Liver (tissue), 9 donors: Measurements from ENCODE around the gene GOLT1A.

DNA sequence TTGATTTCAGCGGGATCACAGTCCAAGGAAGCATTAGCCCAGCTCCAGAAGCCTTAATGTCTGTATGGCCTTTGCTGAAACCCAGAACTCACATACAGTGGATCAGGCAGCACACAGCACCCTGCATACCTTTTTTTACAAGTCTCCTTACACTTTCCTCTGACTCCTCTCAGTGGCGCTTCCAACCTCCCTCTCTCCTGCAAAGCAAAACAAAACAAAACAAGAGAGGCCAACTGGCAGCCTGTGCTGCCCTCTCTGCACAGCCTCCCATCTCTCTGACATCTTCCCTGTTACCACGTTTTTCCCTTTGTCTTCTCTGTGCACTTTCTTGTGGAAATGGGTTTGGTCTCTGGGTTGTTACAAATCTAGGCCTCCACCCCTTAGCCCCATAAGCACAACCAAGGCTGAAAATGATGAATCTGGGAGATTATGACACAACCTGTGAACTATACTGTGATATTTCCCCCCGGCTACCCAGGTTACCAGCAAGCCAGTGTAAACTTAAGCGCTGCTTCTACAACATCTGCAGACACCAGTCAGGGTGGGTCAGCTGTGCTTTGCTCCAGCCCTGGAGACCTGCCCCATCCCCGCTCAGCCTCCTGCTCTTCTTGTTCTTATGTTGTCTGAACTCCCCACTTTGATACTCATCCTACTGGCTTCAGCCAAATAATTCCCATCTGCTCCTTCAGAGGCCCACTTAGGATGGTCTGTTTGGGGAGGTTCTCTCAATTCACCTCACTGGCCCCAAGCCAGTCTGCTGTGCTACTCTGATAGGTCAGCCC, 54.9 kb upstream of the FMOD start:
- PRO-cap, 5 experiments, result no peak in any of the 5 experiments
- RAMPAGE, long total RNA, 2 experiments, result no peak in any of the 2 experiments
- RRBS, result no CpG with 5 or more reads among the region's 6 CpGs

DNA sequence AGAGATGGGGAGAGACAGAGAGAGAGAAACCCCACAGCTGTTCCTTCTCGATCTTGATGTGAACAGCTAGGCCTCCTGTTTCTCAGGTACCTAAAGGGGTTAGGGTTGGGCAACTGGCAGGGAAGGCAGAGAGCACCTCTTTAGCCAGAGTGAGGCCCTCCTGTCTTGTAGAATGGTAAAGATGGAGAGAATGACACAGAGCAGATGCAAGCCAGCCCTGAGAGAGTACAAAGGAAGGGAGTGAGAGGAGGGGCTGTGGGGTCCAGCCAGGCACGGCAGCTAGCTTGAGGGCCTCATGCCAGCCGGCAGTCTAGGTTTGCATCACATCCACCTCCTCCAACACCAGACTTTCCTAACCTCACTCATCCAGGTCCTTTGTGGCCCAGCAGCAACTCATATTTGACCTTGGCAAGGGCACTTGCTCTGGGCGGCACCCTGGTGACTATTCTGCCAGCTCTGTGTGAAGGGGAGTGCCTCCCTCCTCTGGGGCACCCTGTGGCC, 13.2 kb downstream of the OPTC start:
- PRO-cap, 5 experiments, result no peak in any of the 5 experiments
- RAMPAGE, long total RNA, 2 experiments, result no peak in any of the 2 experiments
- RRBS, result no CpG with 5 or more reads among the region's 4 CpGs

DNA sequence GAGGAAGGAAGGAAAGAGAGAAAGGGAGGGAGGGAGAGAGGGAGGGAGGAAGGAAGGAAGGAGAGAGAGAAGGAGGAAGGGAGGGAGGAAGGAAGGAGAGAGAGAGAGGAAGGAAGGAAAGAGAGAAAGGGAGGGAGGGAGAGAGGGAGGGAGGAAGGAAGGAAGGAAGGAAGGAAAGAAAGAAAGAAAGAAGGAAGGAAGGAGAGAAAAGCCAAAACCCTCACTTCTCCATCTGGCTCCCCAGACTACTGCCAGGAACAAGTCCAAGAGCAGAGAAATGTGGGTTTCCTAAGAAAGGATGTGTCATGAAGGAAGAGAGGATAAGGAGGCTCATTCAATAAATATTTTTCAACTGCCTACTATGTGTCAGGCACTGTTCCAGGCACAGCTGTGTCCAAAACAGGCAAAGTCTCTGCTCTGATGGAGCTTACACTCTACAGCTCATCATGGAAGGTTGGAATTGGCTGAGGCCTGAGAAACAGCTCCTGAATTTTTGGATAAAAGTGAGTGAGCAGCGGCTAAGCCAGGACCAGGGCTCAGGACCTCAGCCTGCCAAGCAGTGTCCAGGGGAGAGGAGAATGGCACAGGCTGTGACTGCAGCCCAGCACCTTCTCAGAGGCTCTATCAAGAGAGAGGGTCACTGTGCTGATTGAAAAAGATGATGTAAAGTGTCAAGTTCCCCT, 42.6 kb upstream of the ATP2B4 start:
- PRO-cap, 5 experiments, result no peak in any of the 5 experiments
- RAMPAGE, long total RNA, 2 experiments, result no peak in any of the 2 experiments
- RRBS, result no CpG with 5 or more reads among the region's 1 CpG

- PRO-cap, 5 experiments, result no peak in any of the 5 experiments
- RAMPAGE, long total RNA, 2 experiments, result no peak in any of the 2 experiments
- RRBS, result no CpG with 5 or more reads among the region's 4 CpGs
These were observed 25.6 kb upstream of the ATP2B4 start for GRCh38 chr1:203601089-203601432.

DNA sequence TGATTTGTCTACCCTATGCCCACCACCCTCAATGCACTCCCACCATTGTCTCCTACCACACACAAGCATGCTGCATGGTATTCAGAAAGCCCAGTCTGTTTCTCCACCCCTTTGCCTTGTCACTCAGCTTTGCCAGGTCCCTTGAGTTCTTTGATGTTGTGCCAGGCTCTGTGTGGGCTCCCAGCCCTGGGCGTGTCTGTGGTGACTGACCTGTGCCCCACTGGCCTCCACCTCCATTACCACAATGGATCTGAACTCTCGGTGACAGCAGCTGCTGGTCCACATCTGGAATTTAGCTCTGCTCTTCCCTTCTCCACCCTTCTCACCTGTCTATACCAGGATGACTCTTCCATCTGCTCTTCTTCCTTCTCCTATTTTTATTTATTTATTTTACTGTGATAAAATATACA, 35.0 kb downstream of the ATP2B4 start:
- PRO-cap, 5 experiments, result no peak in any of the 5 experiments
- RAMPAGE, long total RNA, 2 experiments, result no peak in any of the 2 experiments
- RRBS, result no CpG with 5 or more reads among the region's 2 CpGs

- PRO-cap, 5 experiments, result no peak in any of the 5 experiments
- RAMPAGE, long total RNA, 2 experiments, result no peak in any of the 2 experiments
- RRBS, result no CpG with 5 or more reads among the region's 11 CpGs
These were observed 21.3 kb upstream of the LAX1 start for GRCh38 chr1:203743231-203744529.

GRCh38 chr1:203795785-203796696, 618 bp downstream of the ZBED6 start:
- PRO-cap, 5 experiments, result peak in 5 of 5 experiments; most common plus-strand start chr1:203796097 (in 3); most common minus-strand start chr1:203796042 (in 3)
- RAMPAGE, long total RNA, 2 experiments, result no peak in any of the 2 experiments
- RRBS, result under 1% methylated on average over 13 of the region's 46 CpGs

DNA sequence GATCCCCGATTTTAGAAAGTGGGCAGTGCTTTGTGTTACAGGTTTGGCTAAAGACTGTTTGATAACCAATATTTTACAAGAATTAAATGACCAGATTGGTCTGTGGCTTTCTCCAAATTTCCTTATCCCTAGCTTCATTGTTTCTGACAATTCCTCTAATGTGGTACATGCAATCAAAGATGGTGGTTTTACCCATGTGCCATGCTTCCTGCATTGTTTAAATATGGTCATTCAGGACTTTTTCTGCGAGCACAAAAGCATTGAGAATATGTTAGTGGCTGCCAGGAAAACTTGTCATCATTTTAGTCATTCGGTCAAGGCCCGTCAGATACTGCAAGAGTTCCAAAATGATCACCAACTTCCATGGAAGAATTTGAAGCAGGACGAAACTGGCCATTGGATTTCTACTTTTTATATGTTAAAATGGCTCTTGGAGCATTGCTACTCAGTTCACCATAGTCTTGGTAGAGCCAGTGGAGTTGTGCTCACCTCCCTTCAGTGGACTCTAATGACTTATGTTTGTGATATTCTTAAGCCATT, 3.7 kb downstream of the ZBED6 start:
- PRO-cap, 5 experiments, result no peak in any of the 5 experiments
- RAMPAGE, long total RNA, 2 experiments, result no peak in any of the 2 experiments
- RRBS, result no CpG with 5 or more reads among the region's 5 CpGs

- PRO-cap, 5 experiments, result no peak in any of the 5 experiments
- RAMPAGE, long total RNA, 2 experiments, result no peak in any of the 2 experiments
- RRBS, result no CpG with 5 or more reads among the region's 8 CpGs
These were observed 15.0 kb downstream of the SOX13 start for GRCh38 chr1:204087797-204088530.

GRCh38 chr1:204094861-204095190, 21.9 kb downstream of the SOX13 start:
- PRO-cap, 5 experiments, result no peak in any of the 5 experiments
- RAMPAGE, long total RNA, 2 experiments, result no peak in any of the 2 experiments
- RRBS, result no CpG with 5 or more reads among the region's 7 CpGs

- PRO-cap, 5 experiments, result peak in 2 of 5 experiments; most common plus-strand start chr1:204143857 (in 1); most common minus-strand start chr1:204143761 (in 2)
- RAMPAGE, long total RNA, 2 experiments, result no peak in any of the 2 experiments
- RRBS, result no CpG with 5 or more reads among the region's 14 CpGs
These were observed 8.4 kb downstream of the ETNK2 start for GRCh38 chr1:204143268-204144058.

- PRO-cap, 5 experiments, result peak in 2 of 5 experiments; most common plus-strand start chr1:204150384 (in 1); most common minus-strand start chr1:204150299 (in 2)
- RAMPAGE, long total RNA, 2 experiments, result no peak in any of the 2 experiments
- RRBS, result no CpG with 5 or more reads among the region's 7 CpGs
These were observed 1.6 kb downstream of the ETNK2 start for GRCh38 chr1:204150234-204150684.

DNA sequence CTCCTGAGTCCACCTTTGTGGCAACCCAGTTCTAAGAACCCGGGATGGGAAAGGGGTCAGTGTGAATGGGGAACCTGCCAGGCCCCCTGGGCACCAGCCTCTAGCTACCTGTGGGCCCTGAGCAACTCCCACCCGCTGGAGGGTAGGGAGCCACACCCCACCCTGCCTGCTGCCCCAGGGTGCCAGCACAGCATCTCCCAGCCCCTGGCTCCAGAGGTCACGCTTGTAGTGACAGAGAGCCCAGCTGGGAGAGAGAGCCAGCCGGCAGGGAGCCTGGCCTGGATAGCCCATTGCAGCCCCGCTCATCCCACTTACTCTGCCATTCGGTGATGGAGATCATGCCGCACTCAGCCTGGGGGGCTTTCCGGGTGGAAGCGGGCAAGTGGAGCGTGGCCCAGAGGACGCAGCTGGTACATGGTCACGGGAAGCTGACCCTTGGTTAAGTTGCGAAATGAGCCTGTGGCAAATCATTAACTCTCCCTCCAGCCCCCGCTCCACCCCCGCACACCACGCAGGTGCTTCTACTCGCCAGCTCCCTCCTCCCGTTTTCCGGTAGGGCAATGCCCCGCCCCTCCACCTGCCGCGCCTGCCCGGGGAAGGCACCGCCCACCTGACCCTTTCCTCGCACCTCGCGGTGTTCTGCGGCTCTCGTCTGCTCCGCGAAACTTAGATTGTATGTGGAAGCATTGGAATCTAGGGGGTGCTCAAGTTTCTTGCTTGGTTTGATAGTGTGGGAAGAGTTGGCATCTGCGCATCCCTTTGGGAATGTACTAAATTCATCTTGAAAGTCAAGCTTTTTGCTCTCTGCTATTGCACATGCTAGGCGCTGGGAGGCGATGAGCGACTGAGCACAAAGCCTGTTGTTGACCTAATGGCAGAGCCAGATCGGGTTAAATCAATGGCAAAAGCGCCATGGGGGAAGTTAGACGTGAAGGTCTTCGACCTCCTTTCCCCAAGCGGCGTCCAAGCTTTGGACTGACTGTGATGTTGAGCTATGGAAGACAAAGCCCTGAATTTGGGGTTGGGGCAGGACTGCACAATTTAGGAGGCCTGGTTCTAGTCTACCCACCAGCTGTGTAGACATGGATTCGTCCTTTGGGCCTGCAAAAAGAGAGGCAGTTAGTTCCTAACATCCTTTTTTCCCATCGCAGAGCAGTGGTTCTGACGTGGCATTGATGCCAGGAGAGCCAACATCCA, at the start of gene GOLT1A:
TSS of gene GOLT1A (minus strand) at position 422 of the 1,197 bp plus-strand sequence.
- PRO-cap, 5 experiments, result peak in 5 of 5 experiments; most common plus-strand start position 223 of the sequence (in 1); most common minus-strand start position 416 of the sequence (in 4)
- RAMPAGE, long total RNA, 2 experiments, result start-site peak on the minus strand in 2 of 2 experiments, centred at position 395 of the sequence, 32 to 140 reads per replicate
- RRBS, result 4% methylated on average over 8 of the region's 44 CpGs

DNA sequence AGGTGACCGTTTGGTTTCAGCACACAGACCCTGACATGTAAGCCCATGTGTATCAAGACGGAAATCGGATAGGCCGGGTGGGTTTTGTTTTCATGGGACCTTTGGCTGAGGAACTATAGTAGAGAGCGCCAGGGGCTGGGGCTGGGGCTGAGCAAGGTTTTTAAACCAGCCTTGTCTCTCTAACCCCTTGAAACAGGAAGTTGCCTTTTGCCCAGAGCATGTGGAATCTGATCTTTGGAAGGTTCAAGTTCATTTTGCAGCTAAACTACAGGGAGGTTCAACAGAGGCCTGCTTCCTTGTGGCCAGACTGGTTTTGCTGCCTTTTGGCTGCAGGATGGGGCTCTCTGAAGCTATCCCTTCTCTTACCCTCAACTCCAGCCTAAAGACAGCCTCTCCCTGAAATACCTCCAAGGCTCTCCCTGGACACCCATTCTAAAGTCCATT, 12.5 kb upstream of the GOLT1A start:
- PRO-cap, 5 experiments, result peak in 2 of 5 experiments; most common plus-strand start position 252 of the sequence (in 1); most common minus-strand start position 181 of the sequence (in 1)
- RAMPAGE, long total RNA, 2 experiments, result no peak in any of the 2 experiments
- RRBS, result no CpG with 5 or more reads among the region's 5 CpGs

DNA sequence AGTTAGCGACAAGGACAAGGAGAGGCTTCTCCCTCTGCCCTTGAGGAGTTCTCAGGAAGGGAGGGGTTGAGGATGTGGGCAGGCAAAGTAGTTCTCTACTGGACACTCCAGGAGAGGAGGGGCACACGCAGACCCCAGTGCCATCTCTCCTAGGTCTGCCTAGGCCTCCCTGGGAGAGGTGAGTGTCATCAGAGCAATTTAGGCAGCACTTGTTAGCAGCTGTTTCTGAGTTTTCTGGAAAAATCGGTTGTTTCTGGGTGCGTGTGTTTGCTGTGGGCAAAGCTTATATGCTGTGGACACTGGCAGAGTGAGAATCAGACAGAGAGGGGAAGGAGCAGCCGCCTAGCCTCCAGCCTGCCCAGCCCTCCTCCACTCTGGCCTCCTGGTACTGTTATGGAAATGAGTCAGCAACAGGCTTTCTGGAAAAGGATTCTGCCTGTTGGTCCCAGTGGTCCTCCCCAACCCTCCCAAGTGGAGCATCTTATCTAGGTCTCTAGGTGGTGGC, 42.0 kb upstream of the GOLT1A start:
- PRO-cap, 5 experiments, result peak in 4 of 5 experiments; most common plus-strand start position 317 of the sequence (in 4)
- RAMPAGE, long total RNA, 2 experiments, result no peak in any of the 2 experiments
- RRBS, result no CpG with 5 or more reads among the region's 5 CpGs

DNA sequence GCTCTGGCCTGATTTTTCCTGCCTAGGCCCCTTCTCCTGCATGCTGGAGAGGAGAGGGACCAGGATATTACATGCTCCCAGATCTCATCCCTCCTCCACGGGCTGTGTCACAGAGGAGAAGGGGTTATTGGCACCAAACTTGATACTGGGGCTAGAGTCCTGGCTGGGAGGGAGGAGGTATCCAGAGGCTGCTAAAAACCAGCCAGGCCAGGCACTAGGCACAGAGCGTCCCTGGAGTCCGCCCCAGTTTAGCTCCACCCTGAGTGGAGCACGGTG, 42.6 kb upstream of the GOLT1A start:
- PRO-cap, 5 experiments, result peak in 3 of 5 experiments; most common plus-strand start position 221 of the sequence (in 3); most common minus-strand start position 144 of the sequence (in 1)
- RAMPAGE, long total RNA, 2 experiments, result no peak in any of the 2 experiments
- RRBS, result no CpG with 5 or more reads among the region's 4 CpGs

GRCh38 chr1:204345215-204346132, 14.3 kb downstream of the PLEKHA6 start:
- PRO-cap, 5 experiments, result no peak in any of the 5 experiments
- RAMPAGE, long total RNA, 2 experiments, result no peak in any of the 2 experiments
- RRBS, result no CpG with 5 or more reads among the region's 8 CpGs

- PRO-cap, 5 experiments, result peak in 1 of 5 experiments; most common minus-strand start chr1:204378316 (in 1)
- RAMPAGE, long total RNA, 2 experiments, result no peak in any of the 2 experiments
- RRBS, result 4% methylated on average over 40 of the region's 65 CpGs
These were observed 18.3 kb upstream of the PLEKHA6 start for GRCh38 chr1:204377641-204378857.

GRCh38 chr1:204450168-204451614, 39.1 kb upstream of the PPP1R15B start:
- PRO-cap, 5 experiments, result no peak in any of the 5 experiments
- RAMPAGE, long total RNA, 2 experiments, result no peak in any of the 2 experiments
- RRBS, result no CpG with 5 or more reads among the region's 17 CpGs

DNA sequence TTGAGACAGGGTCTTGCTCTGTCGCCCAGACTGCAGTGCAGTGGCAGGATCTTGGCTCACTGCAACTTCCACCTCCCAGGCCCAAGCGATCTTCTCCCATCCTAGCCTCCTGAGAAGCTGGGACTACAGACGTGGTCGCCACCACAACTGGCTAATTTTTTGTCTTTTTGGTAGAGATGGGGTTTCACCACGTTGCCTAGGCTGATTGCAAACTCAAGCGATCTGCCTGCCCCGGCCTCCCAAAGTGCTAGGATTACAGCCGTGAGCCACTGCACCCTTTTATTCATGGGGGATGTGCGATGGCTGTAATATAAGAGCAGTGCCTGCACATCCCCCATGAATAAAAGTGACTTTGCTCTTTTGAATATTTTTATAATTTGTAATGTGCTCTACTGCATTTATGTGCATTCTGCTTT, 9.0 kb downstream of the PIK3C2B start:
- PRO-cap, 5 experiments, result no peak in any of the 5 experiments
- RAMPAGE, long total RNA, 2 experiments, result no peak in any of the 2 experiments
- RRBS, result no CpG with 5 or more reads among the region's 9 CpGs